Caco-2 (cell line): ENCODE measurements around a stretch of chr3.

- PRO-cap: no peak
- RRBS: no CpG with 5 or more reads among the region's 3 CpGs
Observed at GRCh38 chr3:15562548-15562901, 38.8 kb downstream of the HACL1 start.

DNA sequence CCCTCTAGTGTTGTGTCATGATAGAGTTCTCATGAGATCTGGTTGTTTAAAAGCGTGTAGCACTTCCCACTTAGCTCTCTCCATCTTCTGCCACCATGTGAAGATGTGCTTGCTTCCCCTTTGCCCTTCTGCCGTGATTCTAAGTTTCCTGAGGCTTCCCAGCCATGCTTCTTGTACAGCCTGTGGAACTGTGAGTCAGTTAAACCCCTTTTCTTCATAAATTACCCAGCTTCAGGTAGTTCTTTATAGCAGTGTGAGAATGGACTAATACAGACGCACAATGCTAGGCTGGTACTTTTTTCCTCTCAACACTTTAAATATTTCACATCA, 22.1 kb downstream of the BTD start:
- PRO-cap: no peak
- RRBS: no CpG with 5 or more reads among the region's 3 CpGs

DNA sequence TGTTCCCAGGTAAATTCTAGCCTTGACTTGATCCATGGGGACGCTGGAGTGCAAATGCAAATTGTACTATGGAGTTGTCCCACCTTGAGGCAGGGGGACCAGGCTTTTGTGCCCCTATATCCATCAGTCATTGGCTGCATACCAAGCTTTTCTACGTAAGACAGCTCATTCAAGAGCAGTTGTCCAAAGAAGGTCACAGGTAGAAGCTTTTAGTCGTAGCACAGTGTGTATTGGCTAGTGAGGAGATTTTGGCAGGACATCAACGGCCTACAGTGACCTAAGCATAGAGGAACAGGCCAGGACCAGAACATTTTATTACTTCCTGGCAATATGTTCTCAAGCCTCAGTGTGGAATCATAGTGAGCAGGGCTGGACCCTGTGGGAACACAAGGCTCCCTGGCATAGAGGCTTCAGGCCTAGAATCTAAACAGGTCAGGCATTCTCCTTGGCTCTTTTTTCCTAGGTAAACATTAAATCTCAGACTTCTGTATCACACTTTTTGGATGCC, 105.4 kb upstream of the ANKRD28 start:
- PRO-cap: no peak
- RRBS: no CpG with 5 or more reads among the region's 4 CpGs

DNA sequence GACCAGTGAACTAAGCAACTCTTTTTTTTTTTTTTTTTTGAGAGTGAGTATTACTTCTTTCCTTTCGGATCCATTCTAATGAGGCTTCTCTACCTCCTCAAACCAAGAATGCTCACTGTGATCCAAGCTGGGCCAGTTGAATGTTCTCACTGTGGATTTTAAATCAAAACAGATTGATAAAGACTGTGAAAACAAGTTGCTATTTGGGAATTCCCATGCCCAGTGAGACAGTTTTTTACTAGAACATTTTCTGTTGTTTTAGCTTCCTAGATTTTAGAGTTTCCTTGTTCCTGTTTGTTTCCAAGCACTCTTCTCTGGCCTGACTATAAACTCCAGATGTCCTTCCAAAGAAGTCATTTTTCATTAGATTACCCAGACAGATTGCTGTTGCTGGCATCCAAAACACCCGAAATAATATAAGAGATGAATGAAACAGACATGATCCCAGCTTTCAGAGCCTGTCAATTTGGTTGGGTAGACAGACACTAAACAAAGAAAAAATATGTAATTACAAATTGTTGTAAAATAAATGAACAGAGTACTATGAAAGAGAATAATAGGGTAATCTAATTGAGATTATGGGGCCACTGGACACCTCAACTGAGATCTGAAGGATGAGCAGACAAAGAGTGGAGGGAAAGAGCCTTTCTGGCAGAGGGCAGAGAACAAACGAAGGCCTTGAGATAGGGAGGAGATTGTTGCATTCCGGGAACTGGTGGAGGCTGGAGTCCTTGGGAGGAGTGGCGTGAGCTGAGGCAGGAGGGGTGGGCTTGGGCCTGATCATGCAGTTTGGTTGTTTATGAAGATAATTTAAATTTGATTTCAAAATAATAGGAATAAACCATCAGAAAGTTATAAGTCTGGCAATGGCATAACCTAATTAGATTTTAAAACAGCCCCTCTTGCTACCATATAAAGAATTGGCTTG, 59.8 kb upstream of the GALNT15 start:
- PRO-cap: no peak
- RRBS: no CpG with 5 or more reads among the region's 5 CpGs

GRCh38 chr3:16136978-16137327, 37.5 kb upstream of the GALNT15 start:
- PRO-cap: no peak

DNA sequence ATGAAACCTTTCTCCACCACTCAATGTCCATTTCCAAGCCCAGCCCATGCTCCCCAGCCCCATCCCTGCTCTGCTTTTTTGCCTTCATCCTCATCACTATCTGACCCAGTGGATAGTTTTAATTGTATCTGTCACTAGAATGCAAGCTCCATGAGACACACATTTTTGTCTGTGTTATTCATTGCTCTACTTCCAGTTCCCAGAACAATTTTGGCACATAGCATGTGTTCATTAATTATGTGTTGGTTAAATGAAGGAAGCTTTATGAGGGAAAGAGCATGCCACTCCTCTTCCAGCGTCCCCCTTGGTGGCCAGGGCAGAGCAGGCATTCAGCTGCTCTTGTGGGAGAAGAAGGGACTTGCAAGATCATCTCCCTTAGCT, 554 bp upstream of the GALNT15 start:
- PRO-cap: no peak
- RRBS: no CpG with 5 or more reads among the region's 1 CpG

- PRO-cap: no peak
- RRBS: no CpG with 5 or more reads among the region's 7 CpGs
Observed at GRCh38 chr3:16370487-16371388, 105.7 kb downstream of the OXNAD1 start.

DNA sequence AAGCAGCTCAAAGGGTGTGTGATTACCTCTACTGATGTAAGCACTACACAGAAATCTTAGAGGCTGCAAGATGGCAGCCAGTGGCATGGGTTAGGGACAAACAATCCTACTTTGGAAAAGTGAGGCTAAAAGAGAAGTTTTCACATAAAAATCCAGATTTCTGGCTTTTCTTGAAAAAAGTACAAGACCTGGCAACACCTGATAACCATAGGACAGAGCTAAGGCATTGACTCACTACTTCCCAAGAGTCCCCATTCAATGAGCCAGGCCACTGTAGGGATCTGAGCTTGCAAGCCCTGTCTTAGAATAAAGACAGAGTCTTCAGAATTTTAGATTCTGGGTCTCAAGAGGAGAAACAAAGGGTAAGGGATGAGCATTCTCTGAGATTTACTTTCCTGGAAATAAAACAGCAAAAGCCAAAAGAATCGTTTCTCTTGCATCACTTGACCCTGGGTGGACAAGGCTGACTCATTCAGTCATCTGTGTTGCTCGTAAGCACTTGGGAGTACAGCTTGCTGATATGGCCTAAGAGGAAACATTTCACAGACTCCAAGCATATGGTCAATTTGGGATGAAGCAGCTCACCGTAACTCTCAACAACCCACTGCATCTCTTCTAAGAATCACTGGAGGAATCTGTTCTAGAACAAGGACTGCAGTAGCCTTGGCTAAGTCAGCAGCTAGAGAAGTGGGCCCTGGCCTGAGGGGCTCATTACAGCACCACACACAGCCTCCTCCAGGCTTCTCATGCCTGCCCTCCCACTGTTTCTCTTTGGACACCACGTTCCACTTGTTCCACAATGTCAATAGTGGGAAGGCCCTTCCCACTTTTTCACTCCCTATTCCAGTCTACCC, 86.2 kb downstream of the RFTN1 start:
- PRO-cap: no peak
- RRBS: no CpG with 5 or more reads among the region's 4 CpGs

DNA sequence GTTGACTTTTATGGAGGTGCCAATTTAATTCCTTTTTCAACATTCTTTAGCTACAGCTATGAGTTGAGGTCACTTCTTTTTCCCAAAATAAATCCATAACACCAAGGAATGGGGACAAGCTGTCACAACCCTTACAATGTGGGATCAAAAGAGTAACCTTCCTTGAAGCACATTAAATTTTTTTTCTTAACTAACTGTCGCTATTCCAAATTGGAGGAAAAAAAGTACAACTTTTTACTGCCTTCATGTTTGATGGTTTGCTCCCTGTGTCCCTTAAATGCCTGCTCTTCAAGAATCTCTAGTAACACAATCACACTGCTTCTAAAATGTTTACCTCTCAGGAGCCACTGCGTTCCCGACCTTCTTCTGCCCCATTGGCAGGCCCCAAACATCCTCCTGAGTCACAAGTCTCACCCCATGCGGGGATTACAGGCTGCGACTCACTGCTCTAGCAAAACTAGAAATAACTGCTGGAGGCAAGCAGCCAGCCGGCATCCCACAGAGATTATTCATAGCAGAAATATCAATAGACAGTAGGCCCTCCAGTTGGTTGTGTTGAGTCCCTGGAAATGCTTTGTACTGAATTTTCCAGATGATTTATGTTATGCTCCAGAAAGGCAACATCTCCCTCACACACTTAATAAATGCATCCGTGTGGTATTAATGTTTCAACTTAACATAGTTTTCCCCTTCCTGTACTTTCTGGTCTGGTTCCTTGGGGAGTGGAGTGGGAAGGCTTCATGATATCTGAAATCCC, 64.9 kb downstream of the RFTN1 start:
- PRO-cap: no peak
- RRBS: no CpG with 5 or more reads among the region's 7 CpGs

DNA sequence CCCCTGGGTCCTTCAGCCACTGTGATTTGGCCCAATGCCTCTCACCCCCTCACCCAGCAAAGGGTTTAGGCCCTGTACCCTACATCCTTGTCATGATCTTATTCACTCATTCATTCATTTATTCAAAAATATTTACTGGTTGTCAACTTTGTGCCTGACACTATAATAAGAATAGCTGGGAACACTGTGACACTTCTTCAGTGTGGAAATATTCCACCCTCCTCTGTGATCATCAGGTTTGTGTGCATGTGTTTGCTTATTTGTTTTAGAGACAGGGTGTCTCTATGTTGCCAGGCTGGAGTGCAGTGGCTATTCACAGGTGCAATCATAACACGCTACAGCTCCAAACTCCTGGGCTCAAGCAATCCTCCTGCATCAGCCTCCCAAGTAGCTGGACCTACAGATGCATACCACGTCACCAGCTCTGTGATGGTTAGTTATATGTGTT, 50.0 kb upstream of the PLCL2 start:
- PRO-cap: no peak
- RRBS: no CpG with 5 or more reads among the region's 2 CpGs

DNA sequence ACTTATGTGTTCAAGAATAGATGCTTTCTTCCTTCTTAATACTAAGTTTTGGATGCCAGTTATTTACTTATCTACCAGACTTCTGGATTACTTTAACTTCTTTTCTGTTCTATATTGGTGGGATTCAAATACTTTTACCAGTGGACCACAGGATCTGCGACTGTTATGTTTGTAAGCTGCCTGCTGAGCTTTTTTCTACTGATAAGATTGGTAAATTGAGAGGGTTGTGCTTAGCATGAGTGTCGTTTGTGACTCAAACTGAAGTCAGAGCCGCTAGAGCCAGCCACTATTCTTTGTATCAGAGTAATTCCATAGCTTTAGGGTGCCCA, 5.8 kb downstream of the PLCL2 start:
- PRO-cap: no peak
- RRBS: no CpG with 5 or more reads among the region's 3 CpGs

GRCh38 chr3:17166468-17167039, 281.8 kb downstream of the PLCL2 start:
- PRO-cap: no peak
- RRBS: no CpG with 5 or more reads among the region's 13 CpGs

- PRO-cap: no peak
- RRBS: no CpG with 5 or more reads among the region's 3 CpGs
Observed at GRCh38 chr3:17330103-17330715, 412.2 kb downstream of the TBC1D5 start.

DNA sequence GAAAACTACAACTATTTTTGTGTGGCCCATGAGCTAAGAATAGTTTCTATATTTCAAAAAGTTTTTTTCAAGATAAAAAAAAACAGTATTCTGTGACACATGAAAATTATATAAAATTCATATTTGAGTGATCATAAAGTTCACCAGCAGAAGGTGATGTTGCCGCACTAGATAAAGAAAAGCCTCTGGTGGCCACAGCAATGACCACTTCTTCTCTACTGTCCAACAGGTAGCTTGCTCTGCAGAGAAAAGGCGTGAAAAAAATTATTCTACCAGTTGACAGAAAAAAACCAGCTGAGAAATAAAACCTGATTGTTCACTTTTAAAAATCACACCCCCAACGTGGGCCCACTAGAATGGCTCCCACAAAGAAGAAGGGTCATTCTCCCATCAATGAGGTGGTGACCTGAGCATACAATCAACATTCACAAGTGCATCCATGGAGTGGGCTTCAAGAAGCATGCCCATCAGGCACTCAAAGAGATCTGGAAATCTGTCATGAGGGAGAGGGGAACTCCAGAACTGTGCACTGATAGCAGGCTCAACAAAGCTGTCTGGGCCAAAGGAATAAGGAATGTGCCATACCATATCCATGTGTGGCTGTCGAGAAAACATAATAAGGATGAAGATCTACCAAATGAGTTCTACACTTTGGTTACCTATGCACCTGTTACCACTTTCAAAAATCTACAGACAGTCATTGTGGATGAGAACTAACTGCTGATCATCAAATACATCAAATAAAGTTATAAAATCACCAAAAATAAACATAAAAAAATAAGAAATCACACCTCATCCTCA, 277.4 kb downstream of the TBC1D5 start:
- PRO-cap: no peak
- RRBS: no CpG with 5 or more reads among the region's 4 CpGs

GRCh38 chr3:18402369-18403037, 22.6 kb downstream of the SATB1 start:
- PRO-cap: no peak
- RRBS: no CpG with 5 or more reads among the region's 4 CpGs

- PRO-cap: bidirectional peak, plus-strand start at chr3:18425965, minus-strand start at chr3:18425808
- RRBS: 3% methylated on average over 22 of the region's 57 CpGs
Observed at GRCh38 chr3:18425582-18426537, 721 bp upstream of the SATB1 start.

- PRO-cap: no peak
- RRBS: no CpG with 5 or more reads among the region's 27 CpGs
Observed at GRCh38 chr3:18445456-18445999, 20.4 kb upstream of the SATB1 start.

DNA sequence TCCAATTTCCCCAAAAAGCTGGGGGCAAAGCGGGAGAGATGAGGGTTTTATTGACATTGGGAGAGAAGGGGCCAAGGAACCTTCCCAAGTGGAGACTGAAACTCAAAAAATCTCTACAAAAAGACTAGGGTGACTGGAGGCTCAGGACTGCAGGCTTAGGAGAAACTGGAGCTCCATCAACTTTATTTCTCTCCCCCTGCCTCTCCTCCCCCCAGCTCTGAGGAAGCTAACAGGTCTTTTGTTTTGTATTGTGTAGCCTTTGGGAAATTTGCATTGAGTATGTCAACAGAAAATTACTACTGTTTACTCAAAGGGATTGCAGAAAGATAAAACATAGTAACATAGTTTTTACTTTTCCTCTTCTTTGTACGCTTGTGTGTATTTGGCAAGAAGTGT, 20.9 kb upstream of the SATB1 start:
- PRO-cap: no peak
- RRBS: no CpG with 5 or more reads among the region's 2 CpGs

GRCh38 chr3:19348953-19349266, 200.6 kb downstream of the KCNH8 start:
- PRO-cap: no peak
- RRBS: no CpG with 5 or more reads among the region's 4 CpGs

DNA sequence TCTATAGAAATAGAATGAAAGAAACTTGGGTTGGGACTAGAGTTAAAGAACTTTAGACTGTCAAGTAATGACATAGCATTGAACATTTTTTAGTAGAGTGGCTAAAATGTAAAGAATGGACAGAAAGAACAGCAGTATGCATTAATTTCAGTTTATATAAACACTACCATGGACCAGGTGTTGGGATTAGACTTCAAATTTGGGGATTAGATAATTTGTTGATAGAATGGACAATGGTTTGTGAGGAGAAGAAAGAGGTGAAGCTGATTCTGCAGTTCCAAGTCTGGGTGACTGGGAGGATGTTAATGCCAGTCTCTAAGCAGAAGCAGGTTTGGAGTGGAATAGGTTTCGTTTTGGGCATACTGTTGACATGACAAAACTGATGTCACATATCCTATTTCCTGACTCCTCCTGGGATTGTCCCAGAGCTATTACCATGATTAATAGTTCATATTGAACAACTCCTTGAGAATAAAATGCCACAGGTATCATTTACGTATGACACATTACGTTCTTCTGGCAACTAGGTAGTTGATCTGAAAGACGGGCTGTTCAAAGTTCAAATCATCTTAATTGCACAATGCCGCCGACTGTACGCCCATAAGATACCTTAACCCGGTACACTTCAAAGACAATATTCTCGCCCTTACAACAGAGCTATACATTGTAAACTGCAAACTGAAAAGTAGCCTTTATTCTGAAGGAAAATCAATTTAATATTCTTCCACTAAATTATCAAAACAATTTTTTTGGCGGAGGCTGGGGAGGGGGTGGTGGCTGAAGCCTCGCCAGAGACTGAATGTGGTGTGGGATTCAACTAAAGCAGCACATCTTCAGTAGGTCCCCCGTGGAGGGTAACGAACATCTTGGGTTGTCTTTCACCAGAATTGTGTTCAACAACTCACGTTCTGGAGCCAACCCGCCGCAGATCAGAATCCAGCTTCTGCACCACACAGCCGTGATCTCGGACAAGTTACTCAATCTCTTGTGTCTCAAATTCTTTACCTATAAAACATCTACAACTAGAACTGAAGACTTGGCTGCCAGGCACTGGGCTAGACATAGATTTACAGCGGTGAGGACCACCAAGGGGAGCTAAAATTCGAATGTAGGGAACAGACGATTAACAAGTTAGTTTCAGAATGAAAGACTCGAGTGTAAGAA, 1.3 kb upstream of the RAB5A start:
- PRO-cap: unidirectional peak, plus-strand start at position 567 of the sequence; unidirectional peak, plus-strand start at position 628 of the sequence; bidirectional peak, plus-strand start at position 798 of the sequence, minus-strand start at position 803 of the sequence; bidirectional peak, plus-strand start at position 1,031 of the sequence, minus-strand start at position 945 of the sequence
- RRBS: no CpG with 5 or more reads among the region's 22 CpGs